HT1080 (cell line): ENCODE measurements around the gene C5orf58.

RAMPAGE:
- cytosol, long total RNA = no peak
- long total RNA = no peak
- nucleus, long total RNA = no peak
Measured at GRCh38 chr5:167820053-167821340, 470.9 kb upstream of the WWC1 start.

RAMPAGE:
- cytosol, long total RNA = no peak
- long total RNA = no peak
- nucleus, long total RNA = no peak
Measured at GRCh38 chr5:167952523-167953052, 338.9 kb upstream of the WWC1 start.

DNA sequence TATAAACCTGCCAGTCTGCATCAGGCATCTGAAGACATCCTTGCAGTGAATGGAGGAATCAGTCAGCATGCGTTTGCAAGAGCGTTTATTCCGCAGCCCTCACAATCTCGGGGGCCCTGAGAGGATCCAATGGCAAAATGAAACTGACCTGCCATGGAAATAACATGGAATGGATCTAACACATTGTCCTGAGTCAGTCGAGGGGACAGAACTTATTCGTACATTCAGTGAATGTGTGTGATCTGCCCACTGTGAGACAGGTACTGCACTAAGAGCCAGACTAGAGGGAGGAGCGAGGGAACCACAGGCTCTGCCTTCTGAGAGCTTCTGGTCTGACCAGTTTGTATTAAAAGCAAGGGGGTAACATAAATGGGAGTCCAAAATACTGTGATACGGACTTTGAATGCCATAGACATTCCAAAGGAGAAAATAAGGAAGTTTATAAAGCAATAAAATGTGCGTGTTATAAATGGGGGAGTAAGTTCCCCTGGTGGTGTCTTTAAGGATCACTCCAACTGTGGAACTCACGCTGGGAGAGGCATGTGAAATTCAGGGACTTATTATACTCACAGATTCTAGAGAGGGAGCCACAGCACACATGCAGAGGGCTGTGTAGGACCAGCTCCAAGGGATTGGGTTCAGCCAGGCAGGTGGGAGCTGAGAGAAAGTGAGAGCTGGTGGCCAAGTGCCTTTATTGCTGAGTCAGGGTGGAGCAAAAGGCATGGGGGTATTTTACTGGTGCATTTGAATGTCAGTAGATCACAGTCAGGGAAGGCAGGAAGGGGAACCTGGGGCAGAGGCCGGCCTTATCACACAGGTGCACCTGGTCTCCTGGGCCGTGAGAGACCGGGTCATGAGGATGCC lies 186.6 kb upstream of the WWC1 start:
RAMPAGE:
- cytosol, long total RNA = no peak
- long total RNA = no peak
- nucleus, long total RNA = no peak

DNA sequence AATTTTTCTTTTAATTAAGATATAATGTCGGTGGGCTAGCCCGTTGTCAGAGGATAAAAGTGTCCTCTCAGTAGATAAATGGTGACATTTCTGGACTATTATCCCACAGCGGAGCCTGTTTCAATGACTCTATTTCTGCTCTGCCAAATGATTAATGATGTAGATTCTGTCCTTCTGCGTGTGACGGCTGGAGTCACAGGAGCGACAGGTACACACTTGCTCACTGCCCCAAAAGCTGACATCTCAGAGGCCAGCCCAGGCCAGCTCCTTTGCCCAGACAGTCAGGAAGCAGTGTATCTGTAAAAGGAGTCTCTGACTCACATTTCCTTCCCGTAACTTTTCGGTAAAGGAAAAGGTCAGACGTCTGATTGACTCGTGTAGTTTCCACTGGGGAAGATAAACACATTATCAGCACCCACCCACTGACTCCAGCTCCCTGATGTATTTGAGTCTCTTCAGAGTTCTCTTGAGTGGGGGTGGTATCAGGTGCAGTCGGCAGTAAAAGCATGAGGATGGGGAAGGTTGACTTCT lies 64.5 kb upstream of the WWC1 start:
RAMPAGE:
- cytosol, long total RNA = no peak
- long total RNA = no peak
- nucleus, long total RNA = no peak

RAMPAGE:
- cytosol, long total RNA = no peak
- long total RNA = no peak
- nucleus, long total RNA = no peak
Measured at GRCh38 chr5:168307848-168308520, 16.5 kb downstream of the WWC1 start.

DNA sequence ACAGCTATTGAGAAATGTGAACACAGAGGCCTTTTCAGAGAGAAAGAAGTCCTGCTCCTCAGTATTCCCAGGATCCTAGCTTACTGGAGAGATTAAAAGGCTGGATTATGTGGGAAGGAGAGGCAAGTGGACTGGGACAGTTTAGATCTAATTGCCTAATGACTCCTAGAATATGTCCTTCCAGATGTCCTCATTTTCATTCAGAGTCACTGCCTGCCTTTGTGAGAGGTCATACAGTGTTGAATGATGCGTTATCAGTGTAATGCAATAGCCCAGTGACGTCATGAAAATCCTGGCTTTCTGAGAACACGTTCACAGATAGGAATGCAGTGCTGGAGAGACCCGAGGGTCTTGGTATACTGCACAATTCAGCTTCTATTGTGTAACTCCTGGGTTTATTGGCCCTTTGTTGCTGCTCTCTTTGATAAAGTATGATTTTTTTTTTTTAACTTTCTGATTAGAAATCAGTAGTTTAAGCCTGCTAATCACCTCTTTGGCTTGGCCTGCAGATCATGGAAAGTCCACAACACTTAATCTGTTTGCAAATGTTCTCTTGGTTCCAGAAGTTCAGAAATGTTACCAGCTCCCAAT lies 26.3 kb downstream of the WWC1 start:
RAMPAGE:
- cytosol, long total RNA = no peak
- long total RNA = no peak
- nucleus, long total RNA = no peak

GRCh38 chr5:168329269-168329780 lies 37.9 kb downstream of the WWC1 start:
RAMPAGE:
- cytosol, long total RNA = no peak
- long total RNA = no peak
- nucleus, long total RNA = no peak

DNA sequence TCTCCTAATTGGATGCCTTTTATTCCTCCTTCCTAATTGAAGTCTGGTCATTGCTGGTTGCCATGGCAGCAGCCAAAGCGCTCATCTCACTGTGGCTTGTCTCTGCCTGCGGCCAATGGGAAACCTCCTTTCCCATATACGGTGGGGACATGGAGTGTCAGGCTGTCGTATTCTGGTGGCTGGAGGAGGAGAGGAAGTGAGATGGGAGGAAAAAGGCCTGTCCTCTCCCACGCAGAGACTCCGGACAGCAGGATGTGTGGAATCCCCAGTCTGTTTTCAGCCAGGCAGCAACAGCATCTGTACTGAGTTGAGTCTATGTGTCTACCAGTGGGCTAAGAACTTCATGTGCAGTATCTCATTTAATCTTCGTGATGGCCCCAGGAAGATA lies 52.1 kb upstream of the RARS1 start:
RAMPAGE:
- cytosol, long total RNA = no peak
- long total RNA = no peak
- nucleus, long total RNA = no peak

DNA sequence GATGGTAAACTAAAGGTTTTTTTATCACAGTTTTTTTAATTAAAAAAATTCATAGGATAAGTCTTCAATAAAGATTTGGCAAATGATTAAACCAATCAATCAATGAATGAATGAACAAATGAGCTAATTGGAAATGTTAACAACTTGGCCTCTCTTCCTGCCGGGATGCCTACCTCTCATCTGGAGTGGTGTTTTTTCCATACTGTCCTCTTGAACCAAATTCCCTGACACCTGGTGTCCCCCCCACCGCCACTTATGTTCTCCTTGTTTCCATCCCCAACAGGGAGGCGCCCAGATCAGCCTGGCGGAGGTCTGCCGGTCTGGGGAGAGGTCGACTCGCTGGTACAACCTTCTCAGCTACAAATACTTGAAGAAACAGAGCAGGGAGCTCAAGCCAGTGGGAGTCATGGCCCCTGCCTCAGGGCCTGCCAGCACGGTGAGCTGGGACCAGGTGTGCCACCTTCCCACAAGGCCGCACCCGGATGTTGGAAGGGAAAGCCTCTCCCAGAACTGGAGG lies 44.8 kb upstream of the RARS1 start:
RAMPAGE:
- cytosol, long total RNA = no peak
- long total RNA = no peak
- nucleus, long total RNA = no peak

DNA sequence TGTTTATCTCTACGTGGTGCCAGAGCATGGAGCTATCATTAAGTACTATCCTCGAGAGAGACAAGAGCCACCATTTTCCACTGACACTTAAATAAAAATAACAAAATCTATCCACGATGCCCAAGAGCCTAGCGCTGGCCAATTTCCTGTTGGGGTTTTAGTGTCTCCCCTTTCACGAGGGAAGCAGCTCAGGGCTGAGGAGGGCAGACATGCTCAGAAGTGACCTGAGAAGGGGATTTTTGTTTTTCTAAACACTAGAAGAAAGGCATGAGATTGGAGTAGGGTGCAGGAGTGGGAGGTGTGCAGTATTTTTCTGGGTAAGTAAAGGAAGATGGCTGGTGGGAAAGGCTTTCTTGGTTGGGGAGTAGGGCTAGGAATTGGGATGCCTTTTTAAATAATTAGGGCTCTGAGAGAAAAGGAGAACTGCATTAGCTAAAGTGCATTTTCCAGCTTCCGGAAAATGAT lies 307.3 kb upstream of the PANK3 start:
RAMPAGE:
- cytosol, long total RNA = no peak
- long total RNA = no peak
- nucleus, long total RNA = no peak

GRCh38 chr5:169095304-169095821 lies 205.6 kb downstream of the SLIT3 start:
RAMPAGE:
- cytosol, long total RNA = no peak
- long total RNA = no peak
- nucleus, long total RNA = no peak

DNA sequence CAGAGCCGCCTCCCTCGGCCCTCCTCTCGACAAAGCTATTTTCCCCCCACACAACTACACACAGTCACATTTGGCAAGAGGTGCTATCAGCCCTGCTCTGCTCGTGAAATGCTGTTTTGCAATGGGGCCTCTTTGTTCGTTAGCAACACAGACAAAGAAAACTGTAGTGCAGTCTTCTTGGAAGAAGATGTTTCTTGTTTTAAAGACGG lies 14.3 kb downstream of the SLIT3 start:
RAMPAGE:
- cytosol, long total RNA = no peak
- long total RNA = no peak
- nucleus, long total RNA = no peak

DNA sequence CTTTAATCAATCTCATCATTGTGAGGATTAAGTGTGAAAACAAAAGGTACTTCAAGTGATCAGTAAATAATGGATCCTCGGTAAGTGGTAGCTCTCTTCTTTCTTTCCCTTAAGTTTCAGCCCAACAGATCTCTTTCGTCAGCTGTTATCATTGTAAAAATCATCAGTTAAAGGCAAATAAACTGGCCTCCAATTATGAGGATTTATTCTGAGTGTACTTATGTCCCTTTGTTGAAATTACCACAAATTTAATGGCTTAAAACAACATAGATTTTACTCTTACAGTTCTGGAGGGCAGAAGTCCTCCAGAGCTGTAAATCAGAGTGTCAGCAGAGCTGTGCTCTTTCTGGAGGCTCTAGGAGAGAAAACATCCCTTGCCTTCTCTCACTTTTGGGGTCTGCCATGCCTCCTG lies 104.6 kb downstream of the INSYN2B start:
RAMPAGE:
- cytosol, long total RNA = no peak
- long total RNA = no peak
- nucleus, long total RNA = no peak

DNA sequence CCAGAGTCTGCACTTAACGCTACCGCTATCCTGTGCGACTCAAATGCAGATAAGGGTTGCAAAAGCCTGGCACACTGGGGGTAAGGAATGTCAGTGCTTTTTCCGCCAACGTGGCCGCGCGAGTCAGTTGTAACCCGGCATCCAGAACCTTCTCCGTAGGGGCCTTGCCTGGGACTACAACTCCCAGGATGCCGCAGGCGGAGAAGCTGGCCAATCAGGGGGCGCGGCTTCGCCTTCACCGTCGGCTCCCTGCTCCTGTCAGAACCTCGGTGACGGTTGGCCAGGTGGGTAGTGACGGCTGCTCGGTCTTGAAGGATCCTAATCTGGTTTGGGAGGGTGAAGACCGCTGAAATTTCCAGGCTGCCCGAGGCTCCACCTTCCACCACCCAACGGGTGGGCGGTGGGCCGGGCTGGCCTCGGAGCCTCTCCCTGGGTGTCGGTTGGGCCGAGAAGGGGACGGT lies at the start of gene C5orf58:
Gene C5orf58, plus strand, starts transcription at position 262 of the 461 bp plus-strand sequence.
RAMPAGE:
- cytosol, long total RNA = start-site peak on the plus strand centred at position 251 of the sequence, 38 bp wide, 108 and 22 reads in 2 replicates
- long total RNA = start-site peak on the plus strand centred at position 241 of the sequence, 65 bp wide, 46 reads
- nucleus, long total RNA = no peak

DNA sequence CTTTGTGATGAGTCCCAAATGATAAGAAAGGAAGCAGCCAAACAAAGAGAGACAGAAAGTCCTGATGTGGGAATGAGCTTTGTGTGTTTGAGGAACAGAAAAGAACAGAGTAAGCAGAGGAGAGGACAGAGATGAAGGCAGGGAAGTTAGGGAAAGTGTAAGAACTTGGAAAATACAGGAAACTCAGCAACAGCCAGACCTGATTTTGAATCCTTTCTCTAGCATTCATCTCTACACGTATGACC lies 32.5 kb upstream of the LCP2 start:
RAMPAGE:
- cytosol, long total RNA = no peak
- long total RNA = no peak
- nucleus, long total RNA = no peak

RAMPAGE:
- cytosol, long total RNA = no peak
- long total RNA = no peak
- nucleus, long total RNA = no peak
Measured at GRCh38 chr5:170336286-170336688, 38.7 kb upstream of the LCP2 start.

GRCh38 chr5:170631728-170632177 lies 127.9 kb downstream of the KCNIP1 start:
RAMPAGE:
- cytosol, long total RNA = no peak
- long total RNA = no peak
- nucleus, long total RNA = no peak

GRCh38 chr5:170747273-170747933 lies 36.1 kb upstream of the GABRP start:
RAMPAGE:
- cytosol, long total RNA = no peak
- long total RNA = no peak
- nucleus, long total RNA = no peak

DNA sequence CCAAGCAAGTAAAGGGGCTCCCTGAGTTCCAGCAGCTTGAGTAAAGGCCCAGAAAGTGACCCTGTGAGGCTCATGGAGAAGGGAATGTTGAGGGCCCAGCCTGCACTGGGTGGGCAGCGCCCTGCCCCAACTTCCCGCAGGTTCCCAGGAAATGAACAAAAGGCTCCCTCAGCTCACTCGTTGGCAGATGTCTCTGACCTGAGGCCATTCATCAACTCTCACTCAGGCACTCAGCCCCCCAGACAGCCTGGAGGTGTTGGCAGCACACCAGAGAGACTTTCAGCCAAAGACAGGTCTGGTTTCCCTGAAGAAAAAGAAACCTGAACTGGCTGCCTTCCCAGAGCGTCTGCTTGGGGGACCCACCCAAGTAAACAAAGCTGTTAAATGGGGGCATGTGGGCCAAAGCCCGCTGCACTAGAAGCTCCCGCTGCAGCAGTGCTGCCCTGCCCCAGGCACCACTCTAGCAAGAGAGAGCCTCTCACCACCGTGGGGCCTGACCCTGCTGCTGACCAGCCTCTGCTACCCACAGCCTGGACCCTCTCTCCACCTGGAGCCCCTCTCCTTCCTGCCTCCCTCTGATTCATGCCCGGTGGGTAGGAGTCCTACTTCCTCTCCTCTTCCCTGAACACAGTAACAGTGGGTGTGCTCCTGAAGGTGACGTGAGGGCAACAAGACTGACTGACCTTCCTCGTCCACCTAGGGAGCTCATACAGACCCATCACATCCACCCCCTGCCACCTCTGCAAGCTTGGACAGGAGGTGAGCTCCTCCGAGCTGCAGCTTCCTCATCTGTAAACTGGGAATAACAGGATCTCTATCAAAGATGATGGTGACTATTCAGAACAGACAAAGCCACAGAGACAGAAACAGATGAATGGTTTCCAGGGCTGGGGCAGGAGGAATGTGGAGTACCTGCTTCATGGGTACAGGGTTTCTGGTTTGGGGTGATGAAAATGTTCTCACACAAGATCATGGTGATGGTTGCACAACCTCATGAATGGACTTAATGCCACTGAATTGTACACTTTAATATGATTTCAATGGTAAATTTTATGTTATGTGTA lies 31.1 kb upstream of the GABRP start:
RAMPAGE:
- cytosol, long total RNA = no peak
- long total RNA = no peak
- nucleus, long total RNA = no peak

GRCh38 chr5:171089812-171090070 lies 219.3 kb upstream of the TLX3 start:
RAMPAGE:
- cytosol, long total RNA = no peak
- long total RNA = no peak
- nucleus, long total RNA = no peak